Body of pancreas (tissue), 2 donors: ENCODE data around the gene FRMPD2.

DNA sequence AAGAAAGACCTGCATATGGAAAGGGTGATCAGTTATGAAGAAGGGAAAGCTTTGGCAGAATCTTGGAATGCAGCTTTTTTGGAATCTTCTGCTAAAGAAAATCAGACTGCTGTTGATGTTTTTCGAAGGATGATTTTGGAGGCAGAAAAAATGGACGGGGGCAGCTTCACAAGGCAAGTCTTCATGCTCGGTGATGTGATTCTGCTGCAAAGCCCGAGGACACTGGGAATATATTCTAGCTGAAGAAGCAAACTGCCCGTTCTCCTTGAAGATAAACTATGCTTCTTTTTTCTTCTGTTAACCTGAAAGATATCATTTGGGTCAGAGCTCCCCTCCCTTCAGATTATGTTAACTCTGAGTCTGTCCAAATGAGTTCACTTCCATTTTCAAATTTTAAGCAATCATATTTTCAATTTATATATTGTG lies 56.8 kb downstream of the SYT15B start:
- PRO-cap: no peak
- RAMPAGE, long total RNA, 2 experiments: no peak in any of the 2 experiments

DNA sequence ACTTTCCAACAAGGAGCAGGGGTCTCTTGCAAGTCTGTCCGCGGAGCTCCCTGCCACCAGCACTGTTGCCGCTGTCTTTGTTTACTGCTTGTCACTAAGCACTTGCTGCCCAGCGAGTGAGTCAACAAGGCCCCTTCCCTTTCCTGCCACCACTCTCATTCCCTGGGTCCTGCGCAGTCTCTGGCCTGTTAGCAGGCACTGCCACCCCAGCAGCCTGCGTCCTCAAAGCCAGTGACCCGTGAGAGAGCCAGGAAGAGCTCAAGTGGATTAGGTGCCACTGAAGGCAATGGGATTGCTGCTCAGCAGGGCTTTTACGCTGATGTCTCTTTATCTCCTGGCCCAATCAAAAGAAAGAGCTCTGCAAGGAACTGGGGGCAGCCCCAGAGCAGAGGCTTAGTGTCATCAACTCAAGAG lies at the start of gene FRMPD2:
Gene FRMPD2, minus strand, starts transcription at position 86 of the 414 bp plus-strand sequence.
- PRO-cap: no peak
- RAMPAGE, long total RNA, 2 experiments: no peak in any of the 2 experiments

GRCh38 chr10:48372864-48373595 lies 66.6 kb downstream of the MAPK8 start:
- PRO-cap: no peak
- RAMPAGE, long total RNA, 2 experiments: start-site peak on the plus strand in 1 of 2 experiments, at chr10:48373145-48373282 at its widest, 5 reads per replicate

GRCh38 chr10:48434858-48435742 lies 128.6 kb downstream of the MAPK8 start:
- PRO-cap: no peak
- RAMPAGE, long total RNA, 2 experiments: no peak in any of the 2 experiments

DNA sequence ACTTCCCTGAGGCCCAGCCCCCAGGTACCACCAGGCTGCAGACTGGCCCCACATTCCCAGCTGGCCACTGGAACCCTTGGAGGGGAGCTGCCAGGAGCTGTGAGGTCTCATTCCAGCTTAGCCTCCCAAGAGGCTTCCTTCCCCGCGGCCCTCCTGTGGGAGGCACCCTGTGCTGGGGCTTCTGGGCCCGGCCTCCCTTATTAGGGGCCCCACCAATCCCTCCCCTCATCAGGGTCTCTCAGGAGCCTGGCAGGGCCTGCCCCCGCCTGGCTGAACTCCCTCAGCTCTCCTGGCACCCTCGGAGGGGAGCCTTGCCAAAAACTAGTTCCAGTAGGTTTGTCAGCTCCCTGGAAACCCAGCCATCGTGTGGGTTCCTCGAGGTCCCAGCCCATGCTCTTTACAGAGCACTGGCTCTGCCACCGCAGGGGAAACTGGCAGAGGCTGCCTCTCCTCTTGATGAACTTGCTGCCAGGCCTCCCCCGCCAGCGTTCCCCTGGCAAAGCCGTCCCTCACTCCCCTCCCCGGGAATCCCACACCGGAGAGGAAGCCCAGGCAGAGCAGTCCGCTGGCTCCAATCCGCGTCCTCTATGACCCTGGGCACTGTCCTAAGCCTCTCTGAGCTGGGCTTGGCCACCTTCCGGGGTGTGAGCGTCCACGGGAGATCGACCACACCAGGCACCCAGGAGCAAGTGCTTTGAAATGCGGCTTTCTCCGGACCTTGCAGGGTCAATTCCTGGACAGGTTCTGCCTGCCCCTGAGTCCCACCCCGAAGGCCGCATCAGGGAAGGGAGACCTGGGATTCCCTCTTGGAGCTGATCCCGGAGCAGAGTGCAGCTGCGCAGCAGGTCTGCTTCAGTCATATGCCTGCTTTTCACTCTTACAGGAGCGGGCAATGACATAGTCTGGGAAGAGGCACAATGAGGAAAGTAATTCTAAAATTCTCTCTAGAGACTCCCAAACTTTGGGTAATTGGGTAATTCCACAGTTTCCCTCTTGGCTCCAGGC lies 139.7 kb downstream of the ARHGAP22 start:
- PRO-cap: no peak
- RAMPAGE, long total RNA, 2 experiments: no peak in any of the 2 experiments

DNA sequence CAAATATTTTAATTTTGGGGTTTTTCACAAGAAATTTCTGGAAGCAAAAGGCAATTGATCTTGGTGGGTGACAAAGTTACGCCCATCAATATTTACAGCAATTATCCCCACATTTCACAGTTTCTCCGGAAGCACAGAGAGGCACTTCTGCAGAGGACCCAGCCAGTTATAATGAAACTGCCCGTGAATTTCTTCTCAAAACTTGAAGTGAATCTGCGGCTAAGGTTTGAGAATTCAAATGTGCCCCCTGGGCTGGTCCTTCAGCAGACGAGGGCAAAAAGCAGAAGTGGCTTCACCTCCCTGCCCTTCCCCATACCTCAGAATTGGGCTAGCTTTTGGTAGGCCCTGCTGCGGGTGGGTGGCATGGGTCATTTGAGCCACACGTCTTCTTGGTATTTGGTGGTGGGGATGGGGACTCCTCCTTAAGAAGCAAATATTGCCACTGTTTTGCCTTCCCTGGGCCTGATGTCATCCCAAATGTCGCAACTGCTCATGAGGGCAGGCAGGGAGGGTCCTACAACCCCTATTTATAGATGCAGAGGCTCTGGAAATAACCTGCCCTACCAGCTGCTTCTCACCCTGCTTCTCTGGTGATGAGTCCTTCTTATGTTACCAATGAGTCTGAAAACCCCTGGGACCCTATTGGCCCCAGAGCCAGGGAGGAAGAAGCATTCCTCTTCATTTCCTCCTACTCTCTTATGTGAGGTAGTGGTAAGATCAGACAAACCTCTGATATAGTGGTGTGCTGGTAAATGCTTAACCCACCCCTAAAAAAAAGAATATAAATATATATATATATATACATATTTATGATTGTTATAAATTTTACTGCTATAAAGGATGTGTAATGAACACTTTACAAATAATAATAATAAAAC lies 16.5 kb upstream of the WDFY4 start:
- PRO-cap: no peak
- RAMPAGE, long total RNA, 2 experiments: no peak in any of the 2 experiments

DNA sequence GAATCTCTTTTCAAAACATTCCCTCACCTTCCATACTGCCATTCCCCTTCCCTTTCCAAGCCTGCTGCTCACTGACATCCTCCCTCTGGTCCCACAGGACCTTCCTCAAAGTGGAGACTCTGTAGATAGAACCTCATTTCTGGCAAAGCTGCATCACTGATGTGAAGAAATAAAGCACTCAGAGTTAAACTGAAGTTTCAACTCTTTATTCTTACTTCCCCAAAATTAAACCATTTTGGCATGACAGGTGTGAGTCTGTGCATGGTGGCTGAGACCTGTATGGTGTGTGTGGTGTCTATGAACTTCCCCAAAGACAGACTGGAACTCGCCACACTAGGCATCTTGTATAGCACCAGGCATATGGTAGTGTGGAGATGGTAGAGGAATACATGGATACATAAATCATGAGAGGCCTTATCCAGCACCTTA lies 6.7 kb upstream of the WDFY4 start:
- PRO-cap: no peak
- RAMPAGE, long total RNA, 2 experiments: no peak in any of the 2 experiments

- PRO-cap: no peak
- RAMPAGE, long total RNA, 2 experiments: no peak in any of the 2 experiments
Observed at GRCh38 chr10:49080874-49081471, 34.3 kb downstream of the VSTM4 start.

- PRO-cap: no peak
- RAMPAGE, long total RNA, 2 experiments: no peak in any of the 2 experiments
Observed at GRCh38 chr10:49254107-49254647, 44.8 kb upstream of the C10orf71 start.

- PRO-cap: no peak
- RAMPAGE, long total RNA, 2 experiments: no peak in any of the 2 experiments
Observed at GRCh38 chr10:49300436-49300944, 1.5 kb downstream of the C10orf71 start.

DNA sequence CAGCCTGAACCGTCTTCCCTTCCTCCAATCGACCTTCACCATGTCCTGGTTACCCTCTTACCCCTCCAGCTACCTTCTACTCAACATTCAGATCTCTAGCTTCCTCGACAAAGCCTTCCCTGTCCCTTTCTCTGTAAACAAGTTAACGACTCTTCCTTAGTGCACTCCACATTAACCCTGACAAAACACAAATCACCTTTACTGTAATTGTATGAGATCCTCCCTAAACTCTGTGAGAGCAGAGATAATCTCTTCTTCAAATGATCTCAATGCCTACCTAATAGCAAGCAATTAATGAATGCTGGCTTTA lies 42.9 kb downstream of the ERCC6 start:
- PRO-cap: no peak
- RAMPAGE, long total RNA, 2 experiments: no peak in any of the 2 experiments

GRCh38 chr10:49759832-49760170 lies 2.3 kb downstream of the OGDHL start:
- PRO-cap: no peak
- RAMPAGE, long total RNA, 2 experiments: no peak in any of the 2 experiments

DNA sequence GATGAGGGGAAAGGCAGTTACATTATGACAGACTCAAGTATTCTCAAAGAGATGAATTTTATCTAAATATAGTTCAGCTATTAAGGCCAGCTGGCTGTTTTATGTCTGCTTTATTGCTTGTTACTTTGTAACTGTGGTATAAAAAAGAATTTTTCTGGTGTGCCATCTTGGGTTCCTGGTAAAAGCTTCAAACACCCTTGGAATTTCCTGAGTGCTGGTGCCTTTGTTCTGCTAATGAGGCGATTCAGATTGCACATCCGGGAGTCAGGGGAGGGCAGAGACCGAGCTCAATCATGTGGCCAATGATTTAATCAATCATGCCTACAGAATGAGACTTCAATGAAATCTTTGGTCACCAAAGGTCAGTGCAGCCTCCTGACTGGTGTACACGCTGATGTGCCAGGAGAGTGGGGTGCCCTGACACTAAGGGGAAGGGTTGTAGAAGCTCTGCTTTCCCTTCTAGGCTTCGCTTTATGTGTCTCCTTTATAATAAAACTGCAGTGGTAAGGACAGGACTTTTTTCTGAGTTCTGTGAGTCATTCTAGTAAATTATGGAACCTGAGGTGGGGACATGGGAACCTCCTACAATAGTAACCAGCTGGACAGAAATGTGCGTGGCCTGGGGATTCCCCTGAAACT lies 69.3 kb upstream of the OGDHL start:
- PRO-cap: no peak
- RAMPAGE, long total RNA, 2 experiments: no peak in any of the 2 experiments

DNA sequence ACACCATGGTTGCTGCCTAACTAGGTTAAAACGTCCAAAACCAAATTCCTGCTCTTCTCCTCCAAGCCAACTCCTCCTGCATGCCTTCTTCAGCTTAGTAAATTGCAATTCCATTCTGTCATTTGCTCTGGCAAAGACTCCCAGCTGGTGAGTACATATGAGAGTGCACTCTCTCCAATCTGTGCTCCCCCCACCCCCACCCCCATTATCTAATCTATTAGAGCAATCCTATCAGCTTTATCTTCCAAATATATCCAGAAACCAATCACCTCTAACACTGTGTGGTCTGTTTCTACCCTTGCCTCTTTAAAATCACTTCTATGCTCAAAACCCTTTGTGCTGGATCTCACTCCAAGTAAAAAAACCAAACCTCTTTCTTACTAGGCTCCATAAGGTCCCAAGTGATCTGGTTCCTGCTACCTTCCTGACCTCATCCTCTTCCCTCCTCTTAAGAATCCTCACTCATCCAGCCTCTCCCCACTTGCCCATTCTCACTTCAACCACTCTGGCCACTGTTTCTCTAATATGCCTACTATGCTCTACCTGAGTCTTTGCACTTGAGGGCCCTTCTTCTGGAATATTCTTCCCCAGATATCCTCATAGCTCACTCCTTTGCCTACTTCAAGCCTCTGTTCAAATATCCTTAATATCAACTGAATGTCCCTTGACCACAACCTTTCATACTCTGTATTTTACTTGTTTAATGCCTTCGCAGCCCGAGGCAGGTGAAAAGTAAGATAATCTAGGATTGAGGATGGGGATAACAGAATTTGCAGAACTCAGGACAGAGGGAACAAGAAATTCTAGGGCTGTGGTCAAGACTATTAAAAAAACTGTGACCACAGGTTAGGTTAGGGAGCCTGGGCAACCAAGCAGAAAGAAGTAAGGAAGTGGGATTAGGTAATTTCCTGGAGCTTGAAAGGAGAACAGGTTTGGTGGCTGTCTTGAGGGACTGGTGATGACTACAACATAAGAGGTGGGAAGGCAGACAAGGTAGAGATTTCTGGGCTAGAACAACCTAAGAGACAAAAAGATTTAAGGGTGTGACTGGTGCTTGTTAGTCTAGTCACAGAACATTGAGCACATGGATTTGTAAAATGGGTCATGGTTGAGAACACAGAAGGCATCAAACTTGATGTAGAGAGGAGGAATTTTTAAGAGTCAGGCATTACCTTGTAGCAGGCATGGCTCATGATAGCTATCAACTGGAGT lies 123.3 kb upstream of the ASAH2 start:
- PRO-cap: no peak
- RAMPAGE, long total RNA, 2 experiments: start-site peak on the minus strand in 1 of 2 experiments, centred at position 678 of the sequence, 5 reads per replicate

DNA sequence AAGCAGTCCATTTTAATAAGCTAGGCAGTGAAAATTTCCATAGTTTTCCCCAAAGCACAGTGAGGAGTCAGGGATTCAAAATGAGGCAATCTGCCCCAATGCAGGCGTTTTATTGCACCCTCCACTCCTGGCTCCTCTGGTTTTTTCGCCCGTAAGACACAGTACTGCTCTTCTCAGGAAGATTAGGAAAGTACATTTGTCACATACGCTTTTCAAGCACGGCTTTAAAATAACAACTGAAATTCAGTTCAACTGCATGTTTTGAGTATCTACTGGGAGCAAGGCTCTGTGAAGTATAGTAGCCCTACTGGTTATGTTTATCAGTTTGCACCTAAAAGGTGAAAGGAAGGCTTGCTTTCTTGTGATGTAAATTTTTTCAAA lies 1.9 kb upstream of the SGMS1 start:
- PRO-cap: no peak
- RAMPAGE, long total RNA, 2 experiments: no peak in any of the 2 experiments

DNA sequence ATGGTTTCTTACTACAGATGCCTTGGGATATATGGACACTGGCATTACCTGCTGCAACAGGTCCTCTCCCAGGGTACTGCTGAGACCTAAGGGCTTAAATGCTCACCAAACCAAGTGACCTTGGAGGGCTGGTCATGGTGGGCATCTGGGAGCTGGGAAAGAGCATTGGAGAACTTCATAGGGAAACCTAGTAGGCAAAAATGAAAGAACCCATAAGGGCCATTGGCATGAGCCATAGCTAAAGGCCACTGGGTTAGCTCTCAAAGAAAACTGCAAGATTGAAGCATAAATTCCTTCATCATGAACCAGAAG lies 11.4 kb upstream of the SGMS1 start:
- PRO-cap: no peak
- RAMPAGE, long total RNA, 2 experiments: no peak in any of the 2 experiments

DNA sequence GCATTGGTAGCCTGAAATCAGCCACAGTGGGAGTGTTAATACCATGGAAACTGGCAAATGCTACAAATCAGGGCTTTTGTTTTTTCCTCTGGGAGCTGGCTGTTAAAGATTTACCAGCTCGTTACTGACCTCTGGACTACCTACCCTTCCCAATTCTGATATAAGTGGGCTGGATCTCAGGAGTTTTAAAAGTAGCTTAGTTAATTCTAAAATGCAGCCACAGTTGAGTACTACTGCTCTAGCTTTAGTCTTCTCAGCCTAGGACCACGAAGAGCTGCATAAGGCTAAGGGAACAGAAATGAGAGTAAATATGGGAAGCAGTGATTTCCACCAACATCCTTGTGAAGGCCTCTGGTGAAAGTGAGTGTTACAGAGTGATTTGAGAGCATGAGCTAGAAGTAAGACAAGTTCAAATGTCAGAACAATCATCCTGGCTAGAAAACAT lies 53.2 kb downstream of the A1CF start:
- PRO-cap: no peak
- RAMPAGE, long total RNA, 2 experiments: no peak in any of the 2 experiments

DNA sequence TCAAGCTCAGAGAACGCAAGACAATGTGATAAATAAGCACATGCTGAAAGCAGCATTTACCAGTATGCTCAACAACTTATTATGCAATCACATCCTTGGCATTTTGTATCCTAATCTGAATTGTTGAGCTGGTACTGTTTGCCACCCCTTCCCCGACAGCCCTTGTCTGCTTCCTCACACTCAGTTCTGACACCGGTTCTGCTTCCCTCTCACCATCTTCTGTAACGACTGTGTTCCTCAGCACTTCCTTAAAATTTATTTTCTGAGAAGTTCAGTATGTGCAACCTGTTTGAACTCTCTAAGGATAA lies 6.3 kb downstream of the PRKG1 start:
- PRO-cap: no peak
- RAMPAGE, long total RNA, 2 experiments: no peak in any of the 2 experiments

DNA sequence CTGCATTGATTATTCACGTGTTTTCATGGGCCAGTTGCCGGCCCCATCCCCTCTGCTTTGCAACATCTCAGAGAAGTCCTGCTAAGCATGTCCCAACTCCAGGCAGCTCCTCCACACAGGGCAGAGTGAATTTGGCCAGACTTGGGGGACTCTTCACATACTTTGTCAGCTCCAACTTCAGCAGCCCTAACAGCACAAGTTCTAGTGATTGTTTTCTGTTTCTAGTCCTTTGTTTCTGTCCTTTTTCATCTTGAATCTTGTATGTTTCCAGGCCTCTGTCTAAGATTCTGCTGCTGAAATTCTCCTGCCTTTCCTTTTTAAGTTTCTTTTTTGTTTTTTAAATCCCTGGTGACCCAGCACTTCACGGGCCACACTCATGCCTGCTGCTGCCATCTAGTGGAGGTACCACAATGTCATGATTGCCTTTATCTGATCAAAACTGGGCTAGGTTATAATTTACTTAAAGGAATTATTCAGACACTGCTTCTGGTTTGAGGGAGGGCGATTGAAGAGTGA lies 276.9 kb downstream of the CSTF2T start:
- PRO-cap: no peak
- RAMPAGE, long total RNA, 2 experiments: no peak in any of the 2 experiments

DNA sequence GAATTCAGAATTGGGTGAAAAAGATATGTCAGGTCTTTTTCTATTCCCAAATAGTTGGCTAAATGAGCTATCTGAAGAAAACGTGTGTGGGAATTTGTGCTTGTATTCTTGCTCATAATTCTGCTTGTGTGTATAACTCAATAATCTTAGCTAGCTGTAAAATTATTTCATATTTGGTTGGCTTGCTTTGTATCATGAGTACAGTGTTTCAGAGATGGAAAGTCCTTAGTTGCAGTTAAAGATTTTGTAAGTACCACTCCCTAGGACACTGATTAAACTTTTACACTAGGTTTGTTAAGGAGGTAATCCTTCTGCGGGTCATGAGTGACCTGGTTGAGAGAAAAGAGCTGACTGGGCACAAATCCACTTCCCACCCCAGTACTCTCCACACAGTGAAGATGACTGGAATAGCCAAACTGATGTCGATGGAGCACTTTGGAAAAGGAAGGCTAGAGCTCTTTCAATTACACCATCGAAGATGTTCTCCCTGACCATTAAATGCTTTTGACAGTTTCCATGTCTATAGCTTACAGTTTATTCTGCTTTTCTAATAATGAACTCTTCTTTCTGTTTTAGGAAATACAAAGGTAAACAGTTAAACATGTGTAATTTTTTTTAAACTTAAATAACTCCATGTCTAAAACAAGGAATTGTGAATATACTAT lies 191.9 kb downstream of the CSTF2T start:
- PRO-cap: no peak
- RAMPAGE, long total RNA, 2 experiments: start-site peak on the plus strand in 1 of 2 experiments, centred at position 333 of the sequence, 5 reads per replicate